Lower leg skin (tissue), 2 donors: ENCODE measurements around the genes ZFAND2B, ABCB6, ATG9A, STK16 and DNPEP.

DNA sequence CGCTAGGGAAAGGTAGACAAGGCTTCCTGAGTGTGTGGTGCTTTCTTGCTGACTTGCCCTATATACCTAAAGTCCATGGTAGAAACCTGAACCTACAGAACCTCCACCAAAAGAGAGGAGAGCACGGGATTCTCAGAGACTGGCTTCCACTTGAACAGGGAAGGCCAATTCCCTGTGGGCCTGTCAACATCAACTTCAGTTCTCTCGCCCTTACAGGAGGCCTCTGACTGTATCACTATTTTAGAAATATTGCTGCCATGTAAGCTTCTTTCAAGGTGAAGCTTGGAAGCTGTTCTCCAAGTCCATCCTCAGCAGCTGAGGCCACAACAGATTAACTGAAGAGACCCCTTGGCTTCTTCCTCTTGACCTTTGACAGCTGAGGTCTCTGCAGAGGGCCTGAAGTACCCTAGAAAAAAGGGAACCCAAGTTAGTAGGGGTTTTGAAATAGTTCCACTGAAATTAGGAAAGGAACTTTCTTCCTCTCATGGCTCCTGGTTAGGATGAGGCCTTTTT is 15.4 kb upstream of the IHH start:
- PRO-cap = no peak
- RAMPAGE, long total RNA, 2 experiments = no peak in any of the 2 experiments

- PRO-cap = unidirectional peak, plus-strand start at chr2:219160002
- RAMPAGE, long total RNA, 2 experiments = no peak in any of the 2 experiments
These were observed 924 bp downstream of the NHEJ1 start for GRCh38 chr2:219159653-219160128.

GRCh38 chr2:219180828-219181648 is 3.0 kb downstream of the RETREG2 start:
- PRO-cap = no peak
- RAMPAGE, long total RNA, 2 experiments = no peak in any of the 2 experiments

- PRO-cap = no peak
- RAMPAGE, long total RNA, 2 experiments = no peak in any of the 2 experiments
These were observed 5.1 kb downstream of the RETREG2 start for GRCh38 chr2:219183043-219183709.

- PRO-cap = no peak
- RAMPAGE, long total RNA, 2 experiments = no peak in any of the 2 experiments
These were observed 5.9 kb upstream of the ZFAND2B start for GRCh38 chr2:219200458-219201288.

DNA sequence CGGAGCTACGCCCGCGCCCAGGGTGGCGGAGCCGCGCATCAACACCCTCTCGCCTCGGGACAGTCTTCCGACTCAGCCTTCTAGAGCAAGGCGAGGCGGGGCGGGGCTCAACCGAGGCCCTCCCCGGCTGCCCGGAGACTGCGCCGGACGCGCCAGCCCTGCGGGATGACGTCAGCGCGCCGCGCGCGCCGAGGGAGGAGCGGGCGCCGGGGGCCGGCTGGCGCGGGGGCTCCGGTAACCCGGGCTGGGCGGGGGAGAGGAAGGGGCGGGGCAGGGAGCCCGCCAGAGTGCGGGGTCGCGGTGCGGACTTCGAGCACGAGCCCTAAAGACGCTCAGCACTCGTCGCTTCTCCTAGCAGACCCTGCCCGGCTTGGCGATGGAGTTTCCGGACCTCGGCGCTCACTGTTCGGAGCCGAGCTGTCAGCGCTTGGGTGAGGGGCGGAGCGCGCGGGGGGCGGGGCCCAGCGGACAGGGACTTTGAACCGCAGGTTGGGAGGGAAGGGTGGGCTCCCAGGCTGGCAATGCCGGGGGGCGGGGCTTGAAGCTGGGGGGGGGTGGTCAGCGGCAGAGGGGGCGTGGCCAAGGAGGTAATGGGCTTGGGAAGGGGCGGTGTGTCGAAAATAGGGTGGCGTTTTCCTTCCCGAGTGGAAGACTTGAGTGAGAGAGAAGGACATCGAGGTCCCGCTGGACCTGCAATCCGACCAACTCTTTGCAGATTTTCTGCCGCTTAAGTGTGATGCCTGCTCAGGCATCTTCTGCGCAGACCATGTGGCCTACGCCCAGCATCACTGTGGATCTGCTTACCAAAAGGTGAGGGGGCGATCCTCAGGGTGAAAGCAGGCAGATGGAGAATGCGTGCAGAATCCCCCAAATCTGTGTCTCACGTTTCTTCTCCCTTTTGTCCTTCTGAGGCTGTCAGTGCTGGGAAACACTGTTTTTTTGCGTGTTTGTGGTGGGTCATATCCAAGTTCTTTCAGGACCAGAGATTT is at the start of gene ZFAND2B:
Gene ZFAND2B (plus strand): TSS at position 171 of the 989 bp plus-strand sequence.
- PRO-cap = bidirectional peak, plus-strand start at position 171 of the sequence, minus-strand start at position 56 of the sequence
- RAMPAGE, long total RNA, 2 experiments = start-site peak on the plus strand in 2 of 2 experiments, centred at positions 223 to 684 of the sequence, 31 to 331 reads per replicate

DNA sequence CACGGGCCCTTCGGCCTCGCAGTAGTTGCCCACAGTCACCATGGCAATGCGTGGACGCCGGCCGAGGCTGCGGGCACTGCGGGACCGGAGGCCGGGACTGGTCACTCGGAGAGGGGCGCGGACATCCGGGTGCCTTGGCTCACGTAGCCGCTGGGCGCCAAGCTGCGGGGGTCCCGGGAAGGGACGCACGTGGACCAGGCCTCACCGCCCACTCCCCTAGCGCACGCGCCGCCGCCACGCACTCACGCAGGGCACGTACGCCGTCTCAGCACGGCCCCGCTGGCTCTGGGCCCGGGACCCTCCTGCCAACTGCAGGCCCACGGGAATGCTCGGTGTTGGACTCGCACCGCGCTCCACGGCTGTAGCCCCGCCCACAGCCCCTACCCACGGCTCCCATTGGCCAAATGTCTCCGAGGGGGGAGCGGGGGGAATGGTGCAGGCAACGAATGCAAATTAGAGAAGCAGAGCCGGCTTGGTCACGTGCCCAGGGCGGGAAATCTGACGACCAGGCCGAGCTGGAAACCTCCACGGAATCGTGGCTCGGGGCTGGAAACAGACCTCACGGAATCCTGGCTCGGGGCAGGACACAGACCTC is at the start of gene ABCB6:
Gene ABCB6 (minus strand): TSS at position 327 of the 595 bp plus-strand sequence.
- PRO-cap = bidirectional peak, plus-strand start at position 530 of the sequence, minus-strand start at position 327 of the sequence
- RAMPAGE, long total RNA, 2 experiments = no peak in any of the 2 experiments

- PRO-cap = unidirectional peak, minus-strand start at chr2:219229367; bidirectional peak, plus-strand start at chr2:219229856, minus-strand start at chr2:219229629
- RAMPAGE, long total RNA, 2 experiments = start-site peak on the minus strand in 2 of 2 experiments, at chr2:219229322-219229615 at its widest, 20 to 141 reads per replicate
These were observed at the start of gene ATG9A for GRCh38 chr2:219228896-219229696. ATG9A (minus strand) TSS chr2:219229636.

- PRO-cap = bidirectional peak, plus-strand start at chr2:219245482, minus-strand start at chr2:219245422
- RAMPAGE, long total RNA, 2 experiments = start-site peak on the plus strand in 2 of 2 experiments, at chr2:219245490-219245511 at its widest, 32 to 87 reads per replicate; start-site peak on the minus strand in 1 of 2 experiments, at chr2:219245425-219245444 at its widest, 6 reads per replicate
These were observed at the start of gene STK16 for GRCh38 chr2:219245288-219246598. STK16 (plus strand) TSS chr2:219245479.

DNA sequence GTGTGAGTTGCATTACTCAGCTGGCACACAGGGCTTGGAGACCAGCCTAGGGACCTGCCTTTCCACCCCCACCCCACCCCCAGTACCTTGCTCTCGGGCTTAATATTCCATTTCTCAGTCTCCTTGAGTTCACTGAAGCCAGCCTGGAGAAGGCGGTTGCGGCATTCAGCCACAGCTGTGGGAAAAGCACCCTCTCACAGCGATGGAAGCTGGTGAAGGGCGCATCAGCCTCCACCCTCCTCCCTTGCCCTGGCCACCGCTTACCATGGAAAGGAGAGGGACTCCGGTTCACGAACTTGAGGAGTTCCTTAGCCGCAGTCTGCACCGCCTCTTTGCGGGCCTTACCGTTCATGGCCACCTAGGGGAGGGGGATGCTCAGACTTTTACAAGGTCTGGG is 908 bp downstream of the DNPEP start:
- PRO-cap = no peak
- RAMPAGE, long total RNA, 2 experiments = no peak in any of the 2 experiments

DNA sequence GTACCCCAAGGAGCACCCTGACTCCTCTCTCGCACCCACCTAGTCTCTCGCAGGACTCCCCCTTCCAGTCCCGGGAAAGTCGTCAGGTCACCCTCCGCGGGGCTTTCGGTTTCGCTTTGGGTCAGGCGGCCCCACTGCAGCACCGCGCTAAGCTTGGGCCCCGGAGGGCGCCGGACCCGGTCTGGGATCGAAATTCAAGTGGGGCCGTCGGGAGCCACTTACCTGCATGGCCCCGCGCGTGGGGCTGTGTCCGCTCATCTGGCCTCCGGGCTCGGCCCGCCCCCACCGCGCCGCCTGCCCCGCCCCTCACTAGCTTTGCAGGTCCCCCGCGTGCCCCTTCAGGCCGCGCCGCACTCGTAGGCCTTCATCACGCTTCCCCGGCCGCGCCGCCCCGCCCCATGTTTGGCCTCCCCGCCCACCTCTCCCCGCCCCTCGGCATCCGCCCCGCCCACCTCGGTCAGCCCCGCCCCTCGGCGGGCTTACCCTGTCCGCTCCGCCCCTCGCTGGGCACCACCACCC is at the start of gene DNPEP:
Gene DNPEP (minus strand): TSS at position 376 of the 519 bp plus-strand sequence.
- PRO-cap = bidirectional peak, plus-strand start outside the sequence, minus-strand start at position 393 of the sequence
- RAMPAGE, long total RNA, 2 experiments = start-site peak on the minus strand in 1 of 2 experiments, centred at position 263 of the sequence, 26 reads per replicate

DNA sequence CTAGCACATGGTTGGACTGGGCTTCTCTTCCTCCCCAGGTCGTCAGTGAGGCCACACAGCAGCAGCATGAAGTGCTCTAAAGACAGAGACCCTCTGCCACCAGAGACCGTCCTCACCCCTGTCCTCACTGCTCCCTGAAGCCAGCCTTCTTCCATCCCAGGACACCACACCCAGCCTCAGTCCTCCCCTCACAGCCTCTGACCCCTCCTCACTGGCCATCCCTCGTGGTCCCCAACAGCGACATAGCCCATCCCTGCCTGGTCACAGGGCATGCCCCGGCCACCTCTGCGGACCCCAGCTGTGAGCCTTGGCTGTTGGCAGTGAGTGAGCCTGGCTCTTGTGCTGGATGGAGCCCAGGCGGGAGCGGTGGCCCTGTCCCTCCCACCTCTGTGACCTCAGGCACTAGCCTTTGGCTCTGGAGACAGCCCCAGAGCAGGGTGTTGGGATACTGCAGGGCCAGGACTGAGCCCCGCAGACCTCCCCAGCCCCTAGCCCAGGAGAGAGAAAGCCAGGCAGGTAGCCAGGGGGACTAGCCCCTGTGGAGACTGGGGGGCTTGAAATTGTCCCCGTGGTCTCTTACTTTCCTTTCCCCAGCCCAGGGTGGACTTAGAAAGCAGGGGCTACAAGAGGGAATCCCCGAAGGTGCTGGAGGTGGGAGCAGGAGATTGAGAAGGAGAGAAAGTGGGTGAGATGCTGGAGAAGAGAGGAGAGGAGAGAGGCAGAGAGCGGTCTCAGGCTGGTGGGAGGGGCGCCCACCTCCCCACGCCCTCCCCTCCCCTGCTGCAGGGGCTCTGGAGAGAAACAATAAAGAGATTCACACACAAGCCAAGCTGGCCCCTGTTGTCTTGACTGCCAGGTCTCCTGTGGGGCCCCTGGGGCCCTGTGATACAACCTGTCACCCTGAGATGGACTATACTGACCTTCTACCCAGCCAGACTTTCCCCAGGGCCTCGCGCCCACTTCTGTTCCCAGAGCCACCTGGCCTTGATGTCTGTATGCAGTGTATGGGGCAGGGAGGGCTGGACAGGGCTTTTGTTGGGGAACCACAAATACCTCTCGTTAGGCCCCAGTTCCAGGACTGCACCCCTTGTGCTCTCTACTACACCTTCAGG is 8.1 kb downstream of the DES start:
- PRO-cap = no peak
- RAMPAGE, long total RNA, 2 experiments = no peak in any of the 2 experiments

GRCh38 chr2:219476380-219476613 is 19.6 kb upstream of the SPEGNB start:
- PRO-cap = no peak
- RAMPAGE, long total RNA, 2 experiments = no peak in any of the 2 experiments

DNA sequence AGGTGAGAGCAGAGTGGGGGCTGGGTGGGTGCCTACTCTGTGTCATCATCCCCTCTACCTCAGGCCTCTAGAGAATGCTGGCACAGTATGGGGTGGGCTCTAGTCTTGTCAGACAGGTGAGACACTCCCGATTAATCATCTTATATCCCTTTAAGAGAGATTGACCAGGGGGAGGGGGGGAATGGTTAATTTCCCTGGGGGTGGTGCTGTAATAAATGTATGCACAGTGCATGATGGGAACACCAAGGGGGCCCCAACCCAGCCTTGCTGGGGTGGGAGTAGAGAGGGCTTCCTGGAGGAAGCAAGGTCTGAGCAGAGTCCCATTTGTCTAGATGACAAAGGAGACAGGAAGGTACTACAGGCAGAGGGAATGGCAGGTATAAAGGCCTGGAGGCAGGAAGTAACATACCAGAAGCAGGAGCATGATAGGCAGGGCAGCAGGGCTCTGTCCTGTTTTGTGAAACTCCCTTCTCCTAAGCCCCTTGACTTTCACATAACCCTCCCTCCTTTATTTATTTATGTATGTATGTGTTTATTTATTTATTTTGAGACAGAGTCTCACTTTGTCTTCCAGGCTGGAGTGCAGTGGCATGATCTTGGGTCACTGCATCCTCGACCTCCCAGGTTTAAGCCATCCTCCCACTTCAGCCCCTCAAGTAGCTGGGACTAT is 3.9 kb downstream of the GMPPA start:
- PRO-cap = no peak
- RAMPAGE, long total RNA, 2 experiments = no peak in any of the 2 experiments

DNA sequence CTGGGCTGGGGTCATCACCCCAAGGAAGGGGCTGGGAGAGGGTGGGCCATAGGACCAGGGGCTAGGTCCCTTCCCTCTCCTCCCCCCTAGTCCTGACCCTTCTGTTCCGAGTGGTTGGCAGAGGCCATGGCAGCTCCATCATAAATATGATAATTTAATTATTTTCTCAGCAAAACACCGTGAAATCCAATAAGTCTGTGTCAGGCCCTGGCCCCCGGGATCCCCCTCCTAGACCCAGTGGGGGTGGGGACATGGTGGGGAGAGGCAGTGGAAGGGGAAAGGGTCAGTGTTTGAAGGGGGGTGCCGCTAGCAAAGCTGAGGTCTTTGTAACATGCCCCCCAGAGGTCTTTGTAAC is 6.1 kb upstream of the ASIC4 start:
- PRO-cap = no peak
- RAMPAGE, long total RNA, 2 experiments = no peak in any of the 2 experiments

GRCh38 chr2:219529952-219530357 is 13.7 kb downstream of the CHPF start:
- PRO-cap = no peak
- RAMPAGE, long total RNA, 2 experiments = no peak in any of the 2 experiments

DNA sequence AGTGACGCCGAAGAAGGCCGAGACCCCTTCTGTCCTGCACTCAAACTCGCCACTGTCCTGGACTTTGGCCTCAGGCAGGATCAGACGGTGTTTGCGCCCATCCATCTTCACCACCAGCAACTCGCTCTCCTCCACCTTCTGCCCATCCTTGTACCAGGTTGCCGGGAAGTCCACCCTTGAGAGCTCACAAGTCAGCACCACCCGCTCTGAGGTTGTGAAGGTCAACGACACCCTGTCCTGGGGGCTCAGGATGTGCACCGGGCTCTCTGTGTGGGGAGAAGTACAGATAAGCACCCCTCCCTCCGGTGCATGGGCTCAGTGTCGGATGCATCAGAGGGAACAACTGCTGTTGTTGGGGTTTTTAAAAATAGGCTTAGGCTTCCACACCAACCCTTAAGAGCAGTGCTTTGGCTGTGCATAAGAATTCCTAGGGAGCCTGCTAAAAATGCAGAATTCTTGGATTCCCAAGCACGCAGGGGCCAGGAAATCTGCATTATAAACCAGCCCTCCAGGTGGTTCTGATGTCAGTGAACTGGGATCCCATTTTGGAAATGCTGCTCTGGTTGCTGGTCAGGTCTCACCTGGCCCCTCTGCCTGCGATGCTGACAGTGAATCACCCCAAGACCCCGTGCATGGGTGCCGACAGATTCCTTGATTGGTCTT is 6.0 kb downstream of the OBSL1 start:
- PRO-cap = no peak
- RAMPAGE, long total RNA, 2 experiments = no peak in any of the 2 experiments

GRCh38 chr2:219596947-219597437 is 665 bp upstream of the STK11IP start:
- PRO-cap = no peak
- RAMPAGE, long total RNA, 2 experiments = no peak in any of the 2 experiments

- PRO-cap = no peak
- RAMPAGE, long total RNA, 2 experiments = no peak in any of the 2 experiments
These were observed 11.8 kb downstream of the STK11IP start for GRCh38 chr2:219609141-219610142.

- PRO-cap = no peak
- RAMPAGE, long total RNA, 2 experiments = no peak in any of the 2 experiments
These were observed 37.6 kb downstream of the SLC4A3 start for GRCh38 chr2:219664986-219665456.